Cardiac atrium fibroblast (primary cell): ENCODE data around the genes VIM and ST8SIA6.

- RAMPAGE, long total RNA = no peak
Observed at GRCh38 chr10:17227922-17228285, at the start of gene VIM. Gene VIM, plus strand, starts transcription at chr10:17228241.

GRCh38 chr10:17231797-17232823 lies 4.1 kb downstream of the VIM start:
- RAMPAGE, long total RNA = no peak

DNA sequence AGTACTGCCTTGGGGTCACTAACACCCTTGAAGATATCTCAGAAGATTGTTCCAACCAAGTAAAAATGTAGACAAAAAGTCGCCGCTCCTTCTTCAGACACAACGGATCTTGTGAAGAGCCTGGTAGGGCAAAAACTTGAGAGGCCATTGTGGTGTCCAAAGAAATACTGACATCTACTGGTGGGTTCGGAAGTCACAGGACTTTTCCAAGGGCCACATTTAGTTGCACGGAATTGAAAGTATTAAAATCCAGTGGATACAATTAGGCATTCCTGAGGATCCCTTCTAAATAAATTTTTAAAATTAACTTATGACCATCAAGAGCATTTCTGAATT lies 29.6 kb downstream of the VIM start:
- RAMPAGE, long total RNA = no peak

GRCh38 chr10:17449886-17450381 lies 4.5 kb downstream of the ST8SIA6 start:
- RAMPAGE, long total RNA = no peak

GRCh38 chr10:17453918-17454994 lies at the start of gene ST8SIA6:
Gene ST8SIA6, minus strand, starts transcription at chr10:17454595.
- RAMPAGE, long total RNA = no peak

DNA sequence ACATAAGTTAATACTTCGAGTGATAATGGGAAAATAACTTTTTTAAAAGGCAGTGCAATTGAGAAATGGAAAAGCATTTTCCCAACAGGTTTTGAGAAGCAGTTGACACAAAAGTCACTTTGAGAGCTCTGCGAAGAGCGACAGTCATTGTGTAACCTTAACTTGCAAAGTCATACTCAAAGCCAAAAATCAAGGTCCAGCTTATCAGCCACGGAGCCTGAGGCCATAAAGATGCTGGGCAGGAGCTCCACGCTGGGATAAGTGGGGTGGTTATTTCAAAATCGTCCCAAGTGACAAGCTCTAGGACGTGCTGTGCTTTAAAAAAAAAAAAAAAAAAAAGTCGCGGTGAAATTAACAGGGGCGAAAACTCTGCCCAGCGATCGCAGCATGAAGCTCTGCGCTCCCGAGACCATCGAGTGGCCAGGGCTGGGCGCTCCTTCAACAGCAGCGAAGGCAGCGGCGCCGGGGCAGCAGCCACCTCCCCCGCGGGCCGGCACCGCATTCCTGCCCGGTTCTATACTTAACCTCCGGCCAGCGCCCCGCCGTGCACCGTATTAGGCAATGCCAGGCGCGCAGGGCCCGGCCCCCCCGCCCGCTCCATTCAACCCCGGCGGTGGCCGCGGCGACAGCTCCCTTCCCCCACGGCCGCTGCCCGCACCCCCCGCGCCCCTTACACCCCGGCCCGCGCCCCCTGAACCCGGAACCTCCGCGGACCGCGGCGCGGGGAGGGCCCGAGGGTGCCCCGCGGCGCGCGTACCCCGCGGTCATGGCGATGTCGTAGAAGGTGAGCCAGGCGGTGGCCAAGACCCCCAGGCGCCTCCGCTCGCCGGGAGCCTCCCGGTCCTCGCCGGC lies 622 bp downstream of the HACD1 start:
- RAMPAGE, long total RNA = no peak

DNA sequence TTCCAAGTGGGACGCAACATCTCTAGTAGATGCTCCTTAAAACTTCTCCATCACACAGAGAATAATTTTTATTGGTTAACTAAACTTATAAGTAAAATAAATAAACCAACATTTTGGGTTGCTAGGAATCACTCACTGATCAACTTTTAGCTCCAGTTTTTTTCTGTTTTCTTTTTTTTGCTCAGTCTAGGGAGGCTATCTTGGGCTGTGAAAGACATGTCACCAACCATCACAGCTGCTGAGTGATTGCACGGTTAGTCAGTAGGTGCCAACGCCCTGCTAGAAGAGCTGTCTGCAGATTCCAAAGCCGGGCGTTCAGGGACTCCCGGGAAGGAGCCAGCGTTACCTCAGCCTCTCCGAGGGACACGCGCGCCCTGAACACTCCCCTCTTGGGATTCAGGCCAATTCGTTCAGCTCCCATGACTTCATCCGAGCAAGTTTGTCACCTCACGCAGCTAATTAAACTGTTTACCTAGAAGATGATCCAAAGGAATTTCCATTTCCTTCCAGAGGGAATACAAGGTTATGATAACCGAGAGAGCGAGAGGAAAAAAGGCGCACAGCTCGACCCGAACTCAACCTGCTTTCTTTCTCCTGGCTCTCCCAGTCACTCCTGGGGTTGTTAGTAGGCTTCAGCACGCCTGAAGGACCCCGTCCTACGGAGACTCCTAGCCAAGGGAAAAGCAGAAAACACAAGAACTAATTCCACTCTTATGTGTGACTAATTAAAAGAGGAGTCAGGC lies 488 bp upstream of the STAM start:
- RAMPAGE, long total RNA = no peak

GRCh38 chr10:17744244-17745178 lies 7.5 kb upstream of the TMEM236 start:
- RAMPAGE, long total RNA = no peak

DNA sequence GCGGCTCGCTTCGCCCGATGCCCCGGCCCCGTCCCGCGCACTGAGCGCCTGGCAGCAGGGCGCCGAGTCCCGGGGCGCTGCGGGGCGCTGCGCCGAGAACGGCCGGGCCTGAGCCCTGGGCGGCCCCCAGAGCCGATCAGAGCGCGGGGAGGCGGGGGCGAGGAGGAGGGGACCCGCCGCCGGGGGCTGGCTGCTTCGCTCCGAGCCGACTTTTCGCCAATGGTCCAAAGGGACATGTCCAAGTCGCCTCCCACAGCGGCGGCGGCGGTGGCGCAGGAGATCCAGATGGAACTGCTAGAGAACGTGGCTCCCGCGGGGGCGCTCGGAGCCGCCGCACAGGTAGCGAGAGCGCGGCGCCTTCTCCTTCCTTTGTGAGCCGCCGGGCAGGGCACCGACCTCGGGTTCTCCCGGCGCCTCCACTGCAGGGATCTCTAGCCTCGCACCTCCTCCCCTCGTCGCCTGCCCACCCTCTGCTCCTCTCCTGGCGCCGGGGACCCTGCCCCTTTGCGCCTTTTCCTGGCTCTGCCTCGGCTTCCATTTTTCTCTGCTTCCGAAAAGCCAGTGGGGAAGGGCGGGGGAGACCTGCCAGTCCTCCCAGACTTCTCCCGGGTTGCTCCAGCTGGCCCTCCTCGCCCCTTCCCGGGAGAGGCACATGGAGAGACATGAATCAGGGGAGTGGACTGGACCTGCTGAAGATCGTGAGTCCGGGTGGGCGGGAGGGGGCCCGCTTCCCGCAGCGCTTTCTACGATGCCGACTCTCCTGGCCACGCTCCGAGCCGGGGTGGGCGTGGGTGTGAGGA lies 494 bp downstream of the CACNB2 start:
- RAMPAGE, long total RNA = no peak

GRCh38 chr10:18177044-18177657 lies 36.9 kb downstream of the CACNB2 start:
- RAMPAGE, long total RNA = no peak

GRCh38 chr10:18179799-18180374 lies 39.7 kb downstream of the CACNB2 start:
- RAMPAGE, long total RNA = no peak

- RAMPAGE, long total RNA = no peak
Observed at GRCh38 chr10:18226753-18227408, 86.7 kb downstream of the CACNB2 start.

DNA sequence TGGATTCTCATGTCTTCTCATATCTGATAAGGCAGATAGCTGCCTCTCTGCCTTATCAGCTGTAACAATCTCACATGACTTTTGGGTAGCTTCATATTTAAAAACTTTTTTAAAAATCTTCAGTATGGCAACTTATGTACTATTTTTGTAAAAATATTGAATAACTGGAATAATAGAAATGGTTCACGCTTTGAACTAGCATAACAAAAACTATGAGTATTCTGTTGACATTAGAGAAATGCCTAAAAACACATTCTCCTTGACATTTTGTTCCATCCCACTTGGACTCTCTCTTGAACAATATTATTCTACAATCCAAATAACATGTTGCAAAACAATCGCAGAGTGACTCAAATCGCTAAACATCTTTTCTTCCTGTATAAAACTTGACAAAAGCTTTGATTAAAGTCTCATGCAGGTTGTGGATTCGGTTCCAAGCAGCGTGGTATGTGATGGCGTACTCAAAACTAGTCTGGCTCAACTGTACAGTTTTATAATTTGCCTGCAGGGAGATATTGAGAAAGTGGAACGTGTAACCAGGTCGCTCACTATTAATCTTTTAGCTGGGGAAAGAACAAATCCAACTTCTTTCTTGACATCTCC lies 99.8 kb downstream of the CACNB2 start:
- RAMPAGE, long total RNA = no peak

DNA sequence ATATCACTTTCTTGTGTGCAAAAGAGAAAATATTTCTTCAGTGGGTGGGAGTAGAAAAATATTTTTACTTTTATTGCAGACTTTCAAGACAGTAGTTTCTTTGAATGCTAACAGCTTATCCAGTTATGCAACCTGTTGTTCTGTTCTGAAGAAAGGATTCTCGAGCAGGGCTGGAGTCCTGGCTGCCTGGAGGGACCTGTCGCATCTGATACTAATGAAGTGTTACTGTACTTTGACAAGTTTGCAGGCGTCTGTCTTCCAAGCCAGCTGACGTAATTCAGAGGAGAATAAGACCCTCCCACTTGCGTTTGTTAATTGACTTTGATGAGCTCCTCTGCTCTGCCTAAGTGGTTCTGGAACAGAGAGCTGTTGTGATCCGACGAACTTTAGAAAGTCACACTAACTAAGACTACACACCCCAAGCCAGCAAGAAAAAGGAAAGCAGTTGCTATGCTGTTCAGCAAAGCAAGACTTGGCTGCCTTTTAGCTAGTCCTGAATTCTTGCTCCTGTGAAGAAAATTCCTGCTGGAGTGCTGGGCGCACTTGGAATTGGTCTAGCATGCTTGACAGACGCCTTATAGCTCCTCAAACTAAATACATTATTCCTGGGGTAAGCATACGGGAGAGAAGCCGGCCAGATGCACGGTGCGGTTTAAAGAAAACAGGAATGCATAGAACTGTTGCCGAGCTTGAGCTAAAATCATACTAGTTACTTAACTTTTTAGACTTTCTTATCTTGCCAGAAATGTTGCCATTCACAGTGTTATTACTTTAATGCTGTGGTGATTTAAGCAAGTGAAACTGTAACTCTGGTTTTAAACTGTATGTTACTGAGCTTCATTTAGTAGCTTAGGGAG lies 200.4 kb downstream of the CACNB2 start:
- RAMPAGE, long total RNA = no peak

- RAMPAGE, long total RNA = no peak
Observed at GRCh38 chr10:18519360-18520241, 131.8 kb downstream of the NSUN6 start.

DNA sequence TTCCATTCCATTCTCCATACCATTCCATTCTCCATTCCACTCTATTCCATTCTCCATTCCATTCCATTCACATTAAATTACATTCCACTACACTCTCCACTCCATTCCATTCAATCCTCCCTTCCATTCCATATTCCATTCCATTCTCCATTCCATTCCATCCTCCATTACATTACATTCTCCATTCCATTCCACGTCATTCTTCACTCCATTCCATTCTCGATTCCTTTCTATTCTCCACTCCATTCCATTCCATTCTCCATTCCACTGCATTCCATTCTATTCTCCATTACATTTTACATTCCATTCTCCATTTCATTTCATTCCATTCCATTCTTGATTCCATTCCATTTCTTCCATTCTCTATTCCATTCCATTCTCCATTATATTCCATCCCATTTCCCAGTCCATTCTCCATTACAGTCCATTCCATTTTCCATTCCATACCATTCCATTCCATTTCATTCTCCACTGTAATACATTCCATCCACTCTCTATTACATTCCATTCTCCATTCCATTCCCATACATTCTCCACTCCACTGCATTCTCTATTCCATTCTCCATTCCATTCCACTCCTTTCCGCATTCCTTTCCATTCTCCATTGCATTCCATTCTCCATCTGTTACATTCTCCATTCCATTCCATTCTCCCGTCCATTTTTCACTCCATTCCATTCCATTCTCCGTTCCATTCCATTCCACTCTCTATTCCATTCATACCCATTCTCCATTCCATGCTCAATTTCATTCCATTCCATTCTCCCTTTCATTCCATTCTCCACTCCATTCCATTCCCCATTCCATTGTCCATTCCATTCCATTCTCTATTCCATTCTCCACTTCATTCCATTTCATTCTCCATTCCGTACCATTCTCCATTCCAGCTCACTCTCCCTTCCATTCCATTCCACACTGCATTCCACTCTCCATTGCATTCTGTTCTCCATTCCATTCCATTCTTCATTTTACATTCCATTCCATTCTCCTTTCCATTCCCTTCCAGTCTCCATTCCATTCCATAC lies 87.3 kb downstream of the NSUN6 start:
- RAMPAGE, long total RNA = no peak

DNA sequence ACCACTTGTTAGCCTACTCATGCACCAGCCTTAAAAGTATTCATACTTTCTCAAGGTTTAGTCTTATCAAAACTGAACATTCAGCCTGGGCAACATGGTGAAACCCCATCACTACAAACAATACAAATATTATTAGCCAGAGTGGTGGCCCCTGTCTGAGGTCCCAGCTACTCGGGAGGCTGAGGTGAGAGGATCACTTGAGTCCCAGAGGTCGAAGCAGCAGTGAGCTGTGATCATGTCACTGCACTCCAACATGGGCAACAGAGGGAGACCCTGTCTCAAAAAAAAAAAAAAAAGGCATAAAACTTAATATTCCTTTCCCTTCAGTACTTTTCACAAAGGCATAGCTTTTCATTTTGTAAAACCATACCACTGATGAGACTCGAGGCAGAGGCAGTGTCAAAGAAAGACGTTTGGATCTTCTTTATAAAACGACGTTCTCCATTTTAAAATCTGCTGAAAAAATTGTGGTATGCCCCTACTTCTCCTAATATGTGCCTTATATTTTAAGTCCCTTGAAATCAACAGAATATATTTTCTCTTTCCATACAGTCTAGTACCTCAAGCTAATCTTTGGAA lies 1.9 kb downstream of the NSUN6 start:
- RAMPAGE, long total RNA = no peak

DNA sequence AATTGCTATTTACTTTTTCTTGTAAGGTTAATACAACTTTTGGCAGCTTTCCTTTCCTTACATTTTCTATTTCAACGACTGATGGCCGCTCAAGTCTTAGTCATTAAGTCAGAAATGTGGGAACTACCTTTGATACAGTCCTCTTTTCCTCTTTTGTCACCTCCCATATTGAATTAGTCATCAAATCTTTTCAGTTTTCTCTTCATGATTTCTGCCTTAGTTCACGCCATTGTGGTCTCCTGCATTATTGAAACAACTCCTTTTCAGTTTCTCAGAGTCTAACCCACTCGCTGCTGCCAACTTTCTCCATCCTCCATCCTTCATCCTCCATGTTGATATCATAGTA lies 138.5 kb upstream of the MALRD1 start:
- RAMPAGE, long total RNA = no peak

DNA sequence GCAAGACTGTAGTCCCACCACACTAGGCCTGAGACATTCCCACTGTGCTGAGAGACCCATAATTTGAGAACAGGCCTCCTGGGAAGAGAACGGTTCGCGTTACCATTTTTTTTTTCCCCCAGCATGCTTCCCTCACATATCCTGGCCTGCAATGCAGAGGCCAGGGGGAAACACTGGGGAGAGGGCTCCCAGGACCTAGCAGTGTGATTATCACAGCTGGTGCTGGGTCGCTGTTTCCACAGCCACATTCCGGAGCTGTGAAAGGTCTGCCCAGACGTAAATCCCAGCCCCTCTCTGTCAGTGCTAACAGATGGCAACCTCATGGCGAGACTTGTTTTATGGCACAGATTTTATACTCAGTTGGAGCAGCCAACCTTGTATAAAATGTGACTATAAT lies 150.5 kb downstream of the PLXDC2 start:
- RAMPAGE, long total RNA = no peak

DNA sequence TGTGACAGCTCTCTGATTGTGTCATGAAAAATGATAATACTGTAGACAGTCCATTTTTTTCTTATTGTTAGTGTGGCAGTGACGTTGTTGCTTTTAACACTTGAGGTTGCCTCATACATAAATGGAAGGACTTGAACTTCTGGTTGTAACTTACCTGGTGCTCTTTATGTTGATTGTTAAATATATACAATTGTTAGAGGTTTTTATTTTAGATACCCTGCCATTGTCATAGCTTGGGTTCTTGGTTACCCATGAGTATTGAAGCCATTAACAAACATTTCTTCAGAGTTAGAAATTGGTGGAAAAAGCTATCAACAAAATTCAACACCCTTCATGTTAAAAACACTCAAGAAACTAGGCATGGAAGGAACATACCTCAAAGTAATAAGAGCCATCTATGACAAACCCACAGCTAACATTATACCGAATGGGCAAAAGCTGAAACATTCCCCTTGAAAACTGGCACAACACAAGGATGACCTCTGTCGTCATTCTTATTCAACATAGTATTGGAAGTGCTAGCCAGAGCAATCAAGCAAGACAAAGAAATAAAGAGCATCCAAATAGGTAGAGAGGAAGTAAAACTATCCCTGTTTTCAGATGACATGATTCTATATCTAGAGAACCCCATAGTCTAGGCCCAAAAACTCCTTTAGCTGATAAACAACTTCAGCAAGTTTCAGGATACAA lies 232.7 kb downstream of the PLXDC2 start:
- RAMPAGE, long total RNA = no peak